ENCODE measurements around a stretch of chr11.

DNA sequence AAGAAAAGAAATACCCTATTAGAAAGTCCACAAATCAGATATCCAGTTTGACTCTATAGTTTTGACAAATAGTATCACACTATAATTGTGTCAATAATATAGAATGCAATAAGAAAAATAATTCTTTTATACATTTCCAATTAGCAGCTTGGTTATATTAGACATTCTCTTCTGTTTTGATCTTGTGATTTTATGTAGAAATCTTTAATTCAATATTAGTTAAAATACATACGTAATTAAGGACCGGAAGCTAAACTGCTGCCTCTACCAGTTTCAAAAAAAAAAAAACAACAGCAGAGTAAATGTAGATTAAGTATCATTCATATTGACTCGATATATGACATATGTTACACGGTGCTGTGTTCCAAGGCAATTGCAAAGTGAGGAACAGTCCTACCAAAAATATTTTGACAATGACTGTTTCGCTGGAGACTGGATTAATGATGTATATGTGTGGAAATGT is 1910.4 kb upstream of the RAG2 start:
- RRBS: no CpG with 5 or more reads among the region's 5 CpGs

GRCh38 chr11:41377594-41378135 is 81.8 kb downstream of the LRRC4C start:
- RRBS: no CpG with 5 or more reads among the region's 7 CpGs

- RRBS: 8% methylated on average over 2 of the region's 16 CpGs
Observed at GRCh38 chr11:41459887-41460655, 619 bp upstream of the LRRC4C start.

DNA sequence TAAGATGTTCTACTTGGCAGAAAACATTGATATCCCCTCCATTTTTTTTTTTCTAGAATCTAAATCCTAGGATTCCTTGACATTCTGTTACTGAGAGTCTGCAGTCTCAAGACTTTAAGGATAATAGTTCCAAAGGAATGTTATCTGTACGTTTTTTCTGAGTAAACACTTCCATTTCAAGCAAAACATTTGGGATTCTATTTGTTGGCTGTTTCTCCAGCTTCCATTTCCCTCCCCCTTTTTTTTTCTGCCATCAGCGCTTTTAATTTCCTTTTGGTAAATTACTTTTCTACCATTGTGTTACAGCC is 402.1 kb upstream of the LRRC4C start:
- RRBS: no CpG with 5 or more reads among the region's 2 CpGs

GRCh38 chr11:43464261-43464963 is 105.7 kb downstream of the TTC17 start:
- RRBS: no CpG with 5 or more reads among the region's 2 CpGs

GRCh38 chr11:43681231-43681468 is 612 bp downstream of the HSD17B12 start:
- RRBS: no CpG with 5 or more reads among the region's 6 CpGs

GRCh38 chr11:43920205-43920329 is 22.4 kb upstream of the C11orf96 start:
- RRBS: no CpG with 5 or more reads among the region's 4 CpGs

- RRBS: 83% methylated on average over 3 of the region's 10 CpGs
Observed at GRCh38 chr11:43928193-43928639, 14.2 kb upstream of the C11orf96 start.

GRCh38 chr11:43928715-43929182 is 13.7 kb upstream of the C11orf96 start:
- RRBS: no CpG with 5 or more reads among the region's 6 CpGs

DNA sequence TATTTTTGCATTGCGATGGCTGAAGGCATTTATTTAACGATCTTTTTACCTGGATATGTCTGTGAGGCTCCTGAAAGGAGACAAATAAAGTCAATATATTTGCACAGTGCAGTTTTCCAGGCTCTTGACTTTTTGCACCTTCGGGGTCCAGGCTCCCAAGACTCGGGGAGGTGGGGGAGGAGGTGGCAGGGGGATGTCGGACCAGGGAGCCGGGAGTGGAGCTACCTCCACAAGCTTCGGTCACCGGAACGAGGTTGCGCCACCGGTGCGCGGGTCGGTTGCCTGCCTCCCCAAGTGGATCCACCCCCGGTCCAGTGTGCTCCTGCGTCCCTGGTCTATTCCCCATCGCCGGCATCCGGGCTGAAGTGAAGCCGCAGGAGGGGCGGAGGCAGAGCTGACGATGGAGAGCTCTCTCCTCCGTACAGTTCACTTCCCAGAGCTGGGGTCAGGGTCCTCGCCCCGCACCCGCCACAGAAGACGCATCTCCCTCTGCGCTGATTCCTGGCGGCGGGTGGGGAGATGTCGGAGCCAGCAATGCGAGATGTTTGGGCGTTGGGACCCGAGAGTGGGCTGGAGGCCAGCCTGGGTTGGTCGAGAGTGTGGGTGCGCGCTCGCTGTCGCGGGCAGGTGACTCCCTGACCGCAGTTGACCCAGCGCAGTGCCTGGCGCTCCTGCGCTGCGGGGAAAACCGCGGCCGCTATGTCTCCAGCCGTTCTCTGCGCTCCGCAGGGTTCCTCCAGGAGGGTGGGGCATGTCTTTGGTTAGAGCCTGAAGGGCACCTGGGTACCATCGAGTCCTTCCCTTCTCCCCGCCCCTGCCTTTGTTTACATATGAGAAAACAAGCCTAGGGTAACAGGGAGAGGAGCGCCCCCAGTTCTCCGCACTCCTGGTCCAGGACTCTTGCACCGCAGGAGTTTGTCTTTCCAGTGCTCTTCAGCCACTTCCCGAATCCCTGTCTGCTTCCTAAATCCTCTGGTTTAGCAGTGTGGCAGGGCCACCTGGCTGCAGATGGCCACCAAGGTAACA is 1.6 kb downstream of the C11orf96 start:
- RRBS: 2% methylated on average over 8 of the region's 57 CpGs

DNA sequence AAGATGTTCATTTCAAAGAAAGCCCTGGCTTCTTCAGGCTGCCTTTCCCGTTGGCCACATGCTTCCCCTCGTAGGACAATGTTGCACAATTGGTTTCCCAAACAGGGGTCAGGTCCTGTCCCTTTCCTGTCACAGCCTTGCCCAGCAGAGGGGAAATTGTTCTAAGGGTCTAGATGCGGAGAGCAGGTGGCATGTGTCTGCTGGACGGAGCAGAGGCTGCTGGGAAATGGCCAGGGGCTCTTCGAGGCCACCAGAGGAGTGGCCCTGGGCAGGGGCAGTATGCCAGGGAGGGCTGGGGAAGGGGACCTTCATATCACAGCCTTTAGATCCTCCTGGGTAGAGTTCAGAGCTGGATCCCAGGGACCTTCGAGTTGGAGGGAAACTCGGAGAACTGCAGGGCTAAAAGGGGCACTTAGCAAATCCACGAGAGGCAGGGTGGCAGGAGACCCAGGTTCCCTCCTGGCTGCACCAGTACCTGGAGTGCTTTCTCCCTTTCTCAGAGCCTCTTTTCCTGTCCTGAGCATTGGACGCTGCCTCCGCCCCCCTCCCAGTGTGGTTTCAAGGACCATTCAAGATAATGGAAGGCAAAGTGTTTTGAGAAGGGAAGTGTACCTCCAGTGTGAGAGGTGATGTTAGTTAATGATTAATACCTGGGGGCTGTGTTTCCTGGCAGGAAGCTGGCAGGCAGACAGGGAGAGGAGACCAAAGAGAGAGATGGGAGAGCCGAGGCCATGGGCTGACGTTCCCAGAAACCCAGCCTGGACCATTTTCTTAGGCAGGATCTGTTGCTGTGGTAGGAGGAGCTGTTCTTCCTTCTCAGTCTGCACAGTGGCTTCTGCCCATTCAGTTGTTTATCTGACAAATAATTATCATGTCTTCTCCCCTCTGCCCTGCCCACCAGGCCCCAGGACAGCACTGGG is 42.5 kb downstream of the C11orf96 start:
- RRBS: no CpG with 5 or more reads among the region's 12 CpGs

DNA sequence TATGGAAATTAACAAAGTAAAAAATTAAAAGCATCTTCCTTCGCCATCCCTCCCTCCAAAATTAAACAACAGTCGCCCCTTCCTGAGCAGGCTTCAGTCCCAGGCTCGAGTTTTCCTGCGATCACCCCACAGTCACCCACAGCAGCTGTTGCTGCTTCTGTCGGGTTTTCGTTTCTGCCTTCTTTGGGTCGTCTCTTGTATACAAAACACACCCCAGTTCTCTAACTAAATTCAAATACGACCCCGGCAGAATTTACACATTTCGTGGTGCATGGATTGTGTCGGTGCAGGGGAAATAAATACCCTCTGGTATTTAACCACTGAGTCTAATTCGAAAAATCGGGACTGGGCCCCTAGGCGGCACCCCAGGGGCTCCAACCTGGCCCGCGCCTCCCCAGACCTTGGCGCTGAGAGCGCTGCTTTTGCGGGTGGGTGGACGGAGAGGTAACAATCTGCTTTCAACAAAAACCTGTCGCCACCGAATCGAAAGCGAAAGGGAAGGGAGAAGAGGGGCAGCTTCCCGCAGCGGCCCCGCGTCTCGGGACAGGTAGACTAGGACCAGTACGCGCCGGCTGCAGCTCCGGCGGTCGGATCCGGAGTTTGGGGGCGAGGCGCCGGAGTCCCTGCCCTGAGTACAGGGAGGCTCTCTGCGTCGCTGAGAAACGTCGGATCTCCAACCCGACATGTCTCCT is 4.4 kb downstream of the ALX4 start:
- RRBS: no CpG with 5 or more reads among the region's 44 CpGs

DNA sequence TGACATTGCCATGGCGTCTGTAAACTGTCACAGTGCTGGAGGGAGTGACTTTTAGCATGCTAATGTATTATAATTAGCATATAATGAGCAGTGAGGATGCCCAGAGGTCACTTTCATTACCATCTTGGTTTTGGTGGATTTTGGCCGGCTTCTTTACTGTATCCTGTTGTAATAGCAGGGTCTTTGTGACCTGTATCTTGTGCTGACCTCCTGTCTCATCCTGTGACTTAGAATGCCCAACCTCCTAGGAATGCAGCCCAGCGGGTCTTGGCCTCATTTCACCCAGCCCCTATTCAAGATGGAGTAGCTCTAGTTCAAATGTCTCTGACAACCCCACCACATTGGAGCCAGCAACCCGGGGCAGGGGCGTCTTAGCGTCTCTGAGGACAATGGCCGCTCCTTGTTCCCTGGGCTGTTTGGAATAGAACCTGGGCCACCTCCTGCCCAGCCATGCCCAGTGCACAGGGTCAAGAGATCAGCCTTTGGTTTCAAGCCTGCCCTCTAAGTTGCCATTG is 34.8 kb upstream of the CD82 start:
- RRBS: no CpG with 5 or more reads among the region's 7 CpGs

GRCh38 chr11:44538473-44538851 is 27.0 kb upstream of the CD82 start:
- RRBS: no CpG with 5 or more reads among the region's 13 CpGs

DNA sequence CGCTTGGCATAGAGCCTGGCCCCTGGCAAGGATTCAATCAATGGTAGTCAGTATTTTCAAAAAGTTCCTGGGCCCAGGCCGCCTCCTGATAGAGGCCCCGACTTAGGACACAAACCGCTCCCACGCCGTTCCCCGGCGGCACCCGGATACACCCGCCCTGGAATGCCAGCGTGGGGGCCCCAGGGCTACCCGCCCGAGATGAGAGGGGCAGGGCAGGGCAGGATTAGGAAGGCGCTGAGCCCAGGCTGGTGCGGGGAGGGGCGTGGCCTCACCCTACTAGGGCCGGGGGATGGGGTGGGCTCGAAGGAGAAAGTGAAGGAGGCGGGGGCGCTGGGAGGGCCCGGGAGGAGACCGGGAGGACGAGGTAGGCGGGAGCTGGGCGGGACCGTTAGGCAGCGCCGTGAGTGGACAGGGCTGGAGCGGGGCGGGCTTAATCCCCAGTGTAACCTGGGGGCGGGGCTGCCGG is 475 bp upstream of the CD82 start:
- RRBS: 4% methylated on average over 11 of the region's 32 CpGs

DNA sequence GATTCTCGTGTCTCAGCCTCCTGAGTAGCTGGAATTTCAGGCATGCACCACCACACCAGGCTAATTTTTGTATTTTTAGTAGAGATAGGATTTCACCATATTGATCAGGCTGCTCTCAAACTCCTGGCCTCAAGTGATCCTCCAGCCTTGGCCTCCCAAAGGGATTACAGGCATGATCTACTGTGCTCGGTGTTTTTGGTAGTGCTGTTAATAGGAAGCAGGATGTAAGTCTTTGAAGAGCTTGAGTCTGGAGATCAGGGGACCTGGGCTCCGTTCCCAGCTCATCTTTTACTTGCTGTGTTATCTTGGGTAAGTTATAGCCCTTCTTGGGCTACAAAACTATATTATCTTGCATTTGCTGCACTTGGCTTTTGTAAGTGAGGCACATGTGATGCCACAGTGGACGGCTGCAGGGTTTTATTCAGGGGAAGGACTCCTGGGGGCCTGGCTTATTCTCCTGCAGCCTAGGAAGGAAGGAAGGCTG is 6.3 kb downstream of the CD82 start:
- RRBS: no CpG with 5 or more reads among the region's 4 CpGs

DNA sequence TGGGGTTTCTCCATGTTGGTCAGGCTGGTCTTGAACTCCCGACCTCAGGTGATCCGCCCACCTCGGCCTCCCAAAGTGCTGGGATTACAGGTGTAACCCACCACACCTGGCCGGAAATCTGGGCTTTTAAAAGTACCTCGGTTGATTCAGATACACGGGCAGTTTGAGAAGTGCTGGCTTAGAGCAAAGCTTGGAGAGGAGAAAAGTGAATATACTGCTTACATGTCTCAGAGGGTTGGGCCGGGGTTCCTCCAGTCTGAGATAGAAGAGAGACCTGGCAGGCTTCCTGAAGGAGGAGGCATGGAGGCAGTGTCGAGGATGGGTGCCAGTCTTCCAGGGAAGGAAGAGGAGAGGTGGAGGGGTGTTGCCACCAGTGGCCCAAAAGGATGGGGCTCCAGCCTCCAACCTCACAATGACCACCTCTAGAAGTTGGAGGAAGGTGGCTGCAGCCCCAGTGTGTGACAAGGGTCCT is 65.0 kb downstream of the CD82 start:
- RRBS: no CpG with 5 or more reads among the region's 8 CpGs

DNA sequence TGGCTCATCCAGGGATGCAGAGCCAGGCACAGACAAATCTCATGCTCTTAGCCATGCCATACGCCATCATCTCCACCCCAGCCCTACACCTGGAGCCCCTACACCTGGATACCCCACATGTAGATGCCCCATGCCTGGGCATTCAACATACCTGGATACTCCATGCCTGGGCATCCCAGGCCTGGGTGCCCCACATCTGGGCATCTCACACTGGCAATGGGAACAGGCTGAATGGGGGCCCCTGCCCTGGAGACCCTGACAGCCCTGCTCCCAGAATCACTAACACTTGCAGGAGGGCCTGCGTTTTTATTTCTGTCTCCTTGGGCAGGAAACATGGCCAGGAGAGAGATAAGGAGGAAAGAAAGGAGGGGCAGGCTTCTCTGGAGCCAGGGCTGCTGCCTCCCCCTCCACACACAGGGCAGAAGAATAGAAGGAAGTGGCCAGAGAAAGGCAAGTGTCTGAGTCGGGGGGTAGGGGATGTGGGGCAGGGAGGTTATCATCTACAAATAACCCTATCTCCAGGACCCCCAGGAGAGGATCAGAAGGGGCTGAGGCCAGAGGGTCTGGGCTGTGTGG is 25.6 kb upstream of the TSPAN18 start:
- RRBS: no CpG with 5 or more reads among the region's 3 CpGs

- RRBS: no CpG with 5 or more reads among the region's 13 CpGs
Observed at GRCh38 chr11:44919138-44919799, 31.4 kb downstream of the TP53I11 start.